Tongue (tissue), 2 donors: ENCODE results near the genes TBCE and B3GALNT2.

DNA sequence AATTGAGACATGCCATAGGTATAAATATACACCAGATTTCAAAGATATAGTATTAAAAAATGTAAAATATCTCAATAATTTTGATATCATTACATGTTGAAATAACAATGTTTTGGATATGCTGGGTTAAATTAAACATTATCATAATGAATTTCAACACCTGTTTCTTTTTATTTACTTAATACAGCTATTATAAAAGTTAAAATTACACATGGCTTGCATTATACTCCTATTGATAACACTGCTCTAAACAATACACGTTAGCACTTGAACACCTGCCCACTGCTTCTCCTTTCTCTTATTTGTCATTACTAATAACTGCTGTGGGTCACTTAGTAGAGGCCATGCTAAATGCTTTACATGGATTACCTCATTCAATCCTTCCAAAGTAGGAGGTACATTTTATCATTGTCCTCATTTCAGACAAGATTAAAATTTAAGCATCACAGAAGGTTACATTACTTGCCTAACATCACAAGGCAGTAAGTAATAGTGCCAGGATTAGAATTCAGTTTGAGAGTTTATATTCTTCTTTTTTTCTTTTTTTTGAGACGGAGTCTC, 25.5 kb downstream of the ARID4B start:
- RAMPAGE, long total RNA = no peak

DNA sequence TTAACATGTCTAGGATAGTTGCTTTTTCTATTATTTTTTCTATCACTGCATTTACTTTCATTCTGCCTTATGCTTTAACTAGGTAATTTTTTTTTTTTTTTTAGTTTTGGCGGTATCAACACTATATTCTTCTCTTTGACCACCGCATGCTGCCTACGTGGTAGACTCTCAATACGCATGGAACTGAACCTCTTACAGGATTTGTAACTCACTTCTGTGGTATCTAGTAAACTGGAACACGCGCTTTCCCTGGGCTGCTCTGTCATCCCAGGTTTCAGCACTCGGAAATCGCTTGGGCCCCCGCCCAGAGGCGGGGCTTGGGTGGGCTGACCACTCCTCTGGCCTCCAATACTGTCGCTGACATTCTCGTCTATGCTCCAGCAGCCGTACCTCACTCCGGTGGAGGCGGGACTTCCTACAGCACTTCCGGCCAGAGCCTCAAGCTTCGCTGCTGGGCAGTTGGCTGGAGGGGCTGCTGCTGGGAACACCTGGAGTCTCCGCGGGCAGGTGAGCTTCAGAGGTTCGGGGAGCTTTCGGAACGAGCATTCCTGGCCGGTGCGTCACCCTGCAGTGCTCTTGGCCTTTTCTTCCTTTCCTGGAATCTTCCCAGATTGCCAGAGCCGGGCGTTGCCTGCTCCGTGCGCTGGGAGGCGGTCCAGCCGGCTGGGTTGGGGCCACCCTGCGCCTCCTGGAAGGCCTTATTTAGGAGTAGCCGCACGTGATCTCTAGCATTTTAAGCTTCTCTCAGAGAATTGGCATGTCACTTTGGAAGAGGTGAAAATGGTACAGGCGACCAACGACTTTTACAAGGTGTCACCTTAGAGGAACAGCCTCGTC, at the start of gene TBCE:
TSS of gene TBCE (plus strand) at position 430 of the 837 bp plus-strand sequence.
- RAMPAGE, long total RNA = start-site peak on the plus strand centred at position 442 of the sequence, 50 bp wide, 427 and 51 reads in 2 replicates

- RAMPAGE, long total RNA = no peak
Measured at GRCh38 chr1:235503727-235504521, at the start of gene B3GALNT2. Gene B3GALNT2, minus strand, starts transcription at chr1:235504452.

GRCh38 chr1:235505544-235505977, 1.3 kb upstream of the B3GALNT2 start:
- RAMPAGE, long total RNA = no peak

DNA sequence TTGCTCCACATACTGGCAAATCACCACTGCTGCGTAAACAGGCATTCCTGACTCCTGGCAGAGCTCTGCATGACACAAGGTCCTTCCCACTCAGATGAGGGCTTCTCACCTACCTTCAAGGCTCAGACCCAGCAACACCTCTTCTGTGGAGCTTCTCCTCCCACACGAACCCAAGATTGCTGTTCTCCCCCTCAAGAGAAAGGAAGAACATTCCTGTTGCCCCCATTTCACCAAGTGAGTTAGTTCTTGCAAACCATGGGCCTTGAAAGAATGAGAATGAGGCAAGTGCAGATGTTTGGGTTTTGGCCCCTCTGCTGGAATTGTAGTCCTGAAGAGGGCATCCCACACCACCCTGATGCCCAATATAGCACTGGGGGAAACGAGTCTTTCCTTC, 47.9 kb downstream of the LYST start:
- RAMPAGE, long total RNA = no peak

- RAMPAGE, long total RNA = no peak
Measured at GRCh38 chr1:235892545-235893129, 25.9 kb upstream of the LYST start.

GRCh38 chr1:236151742-236152140, 9.4 kb downstream of the GPR137B start:
- RAMPAGE, long total RNA = no peak

- RAMPAGE, long total RNA = no peak
Measured at GRCh38 chr1:236543232-236544170, 19.7 kb downstream of the LGALS8 start.

- RAMPAGE, long total RNA = no peak
Measured at GRCh38 chr1:236701826-236702122, 15.5 kb downstream of the ACTN2 start.

DNA sequence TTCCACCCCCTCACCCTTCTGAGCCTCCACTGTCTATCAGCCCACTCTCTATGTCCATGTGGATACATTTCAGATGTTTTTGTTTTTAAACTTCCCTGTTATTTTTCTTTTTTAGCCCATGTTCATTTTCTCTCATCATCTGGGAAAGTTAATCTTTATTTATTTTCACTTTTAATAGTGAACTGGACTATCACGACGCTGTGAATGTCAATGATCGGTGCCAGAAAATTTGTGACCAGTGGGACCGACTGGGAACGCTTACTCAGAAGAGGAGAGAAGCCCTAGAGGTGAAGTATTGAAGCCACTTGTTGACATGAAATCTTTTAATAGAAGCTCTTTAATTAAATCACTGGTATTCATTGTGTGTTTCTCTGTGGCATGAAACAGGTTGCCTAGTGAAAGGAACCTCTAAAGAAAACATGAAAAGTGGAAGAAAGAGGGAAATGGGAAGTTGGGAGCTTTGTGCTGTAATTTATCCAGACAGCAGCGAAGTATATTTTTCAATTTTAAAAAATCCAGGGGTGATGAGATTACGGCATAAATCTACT, 47.5 kb upstream of the MTR start:
- RAMPAGE, long total RNA = no peak

DNA sequence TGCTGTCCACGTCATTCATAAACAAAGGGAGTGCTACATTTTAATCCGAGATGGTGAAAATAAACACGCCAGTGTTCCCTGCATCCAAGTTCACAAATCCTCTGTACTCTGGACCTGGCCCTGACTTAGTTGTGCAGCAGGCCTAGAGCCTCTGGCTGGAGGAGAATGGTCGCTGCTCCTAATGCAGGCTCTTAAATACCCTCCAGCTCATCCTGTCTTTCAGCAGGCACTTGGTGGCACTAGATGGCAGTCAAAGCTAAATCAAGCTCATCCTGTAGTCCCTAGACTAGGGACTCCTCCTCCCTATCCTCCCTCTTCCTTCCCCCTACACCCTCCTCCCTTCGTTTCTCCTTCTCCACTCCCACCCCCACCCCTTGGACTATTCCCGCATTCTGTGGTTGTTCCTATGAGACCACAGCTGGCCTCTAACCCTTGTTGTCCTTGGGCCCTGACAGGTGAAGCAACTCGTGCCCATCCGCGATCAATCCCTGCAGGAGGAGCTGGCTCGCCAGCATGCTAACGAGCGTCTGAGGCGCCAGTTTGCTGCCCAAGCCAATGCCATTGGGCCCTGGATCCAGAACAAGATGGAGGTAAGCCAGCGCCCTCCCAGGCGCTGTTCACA, 41.5 kb upstream of the MTR start:
- RAMPAGE, long total RNA = no peak

GRCh38 chr1:236843746-236844302, 48.7 kb downstream of the MTR start:
- RAMPAGE, long total RNA = no peak

- RAMPAGE, long total RNA = no peak
Measured at GRCh38 chr1:236890452-236891436, 95.7 kb downstream of the MTR start.

DNA sequence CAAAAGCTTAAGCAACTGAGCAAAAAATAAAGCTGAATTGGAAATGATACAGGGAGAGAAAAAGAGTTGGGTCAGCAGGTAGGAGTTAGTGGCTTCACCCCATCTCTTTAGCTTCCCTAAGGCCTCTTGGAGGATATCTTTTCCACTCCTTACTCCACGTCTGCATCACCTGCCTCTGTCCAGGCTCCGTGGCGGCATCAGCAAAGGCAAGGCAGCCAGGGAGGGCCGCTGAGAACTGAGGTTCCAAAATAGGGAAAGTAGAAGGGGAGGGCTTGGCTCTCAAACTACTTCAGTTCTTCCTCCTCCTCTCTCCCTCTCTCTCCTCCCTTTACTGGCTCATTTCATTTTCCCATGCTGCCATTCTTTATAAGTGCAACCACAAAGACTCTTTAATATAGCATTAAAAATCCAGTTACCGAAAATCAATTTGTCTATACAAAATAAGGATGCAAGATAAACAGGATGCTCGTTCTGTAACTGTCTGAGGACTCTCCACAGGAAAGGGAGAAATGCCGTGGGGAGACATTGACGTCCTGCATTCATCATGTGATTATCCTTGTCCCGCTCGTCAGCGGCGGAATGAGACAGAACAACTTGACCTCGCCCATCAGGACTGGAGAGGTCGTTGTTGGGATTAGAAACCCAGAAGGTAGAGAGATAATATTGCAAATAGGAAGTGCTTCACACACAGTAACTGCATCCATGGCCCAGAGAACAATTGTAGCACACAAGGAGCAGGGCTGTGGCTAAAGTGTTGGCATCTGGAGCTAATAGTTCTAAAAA, 3.1 kb upstream of the MT1HL1 start:
- RAMPAGE, long total RNA = no peak

GRCh38 chr1:237197308-237197812, 155.4 kb downstream of the RYR2 start:
- RAMPAGE, long total RNA = no peak

DNA sequence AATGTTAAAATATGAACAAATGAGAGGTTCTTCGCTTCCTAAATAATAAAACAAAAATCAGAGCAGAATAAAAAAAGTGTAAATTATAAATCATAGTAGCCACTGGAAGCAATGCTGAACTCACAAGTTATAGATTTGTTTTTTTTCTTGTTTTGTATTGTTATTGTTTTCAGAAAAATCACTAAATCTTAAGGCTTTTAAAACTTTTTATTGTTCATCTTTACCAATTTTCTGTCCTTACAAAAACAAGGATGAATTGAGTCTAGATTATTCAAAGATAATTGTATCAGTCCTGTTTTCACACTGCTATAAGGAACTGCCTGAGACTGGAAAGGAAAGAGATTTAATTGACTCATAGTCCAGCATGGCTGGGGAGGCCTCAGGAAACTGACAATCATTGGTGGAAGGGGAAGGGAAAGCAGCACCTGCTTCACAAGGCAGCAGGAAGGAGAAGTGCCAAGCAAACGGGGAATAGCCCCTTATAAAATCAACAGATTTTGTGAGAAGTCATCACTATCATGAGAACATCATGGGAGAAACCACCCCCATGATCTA, 455.5 kb upstream of the ZP4 start:
- RAMPAGE, long total RNA = no peak

- RAMPAGE, long total RNA = no peak
Measured at GRCh38 chr1:239353391-239353872, 32.9 kb upstream of the CHRM3 start.

- RAMPAGE, long total RNA = no peak
Measured at GRCh38 chr1:239689554-239690020, 303.2 kb downstream of the CHRM3 start.

DNA sequence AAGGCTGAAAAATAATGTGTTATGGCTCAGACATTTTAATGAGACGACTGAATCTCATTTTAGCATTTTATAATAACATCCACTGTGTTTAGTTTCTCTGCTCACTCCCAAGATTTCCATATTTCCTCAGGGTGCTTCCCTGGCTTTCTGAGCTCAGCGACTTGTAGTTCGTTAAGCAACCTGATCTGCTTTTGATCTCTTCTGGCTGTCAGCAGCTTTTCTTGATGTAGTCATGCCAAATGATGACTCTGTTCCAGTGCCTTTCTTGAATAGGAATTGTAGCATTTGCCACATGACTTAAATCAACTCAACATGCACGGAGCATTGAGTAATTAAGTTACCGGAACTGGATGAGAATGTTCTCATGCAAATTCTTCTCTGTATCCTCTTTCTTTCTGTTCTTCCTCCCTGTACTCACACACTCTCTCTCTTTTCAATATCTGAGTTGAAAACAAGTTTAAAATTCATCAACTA, 246.1 kb downstream of the FMN2 start:
- RAMPAGE, long total RNA = no peak

DNA sequence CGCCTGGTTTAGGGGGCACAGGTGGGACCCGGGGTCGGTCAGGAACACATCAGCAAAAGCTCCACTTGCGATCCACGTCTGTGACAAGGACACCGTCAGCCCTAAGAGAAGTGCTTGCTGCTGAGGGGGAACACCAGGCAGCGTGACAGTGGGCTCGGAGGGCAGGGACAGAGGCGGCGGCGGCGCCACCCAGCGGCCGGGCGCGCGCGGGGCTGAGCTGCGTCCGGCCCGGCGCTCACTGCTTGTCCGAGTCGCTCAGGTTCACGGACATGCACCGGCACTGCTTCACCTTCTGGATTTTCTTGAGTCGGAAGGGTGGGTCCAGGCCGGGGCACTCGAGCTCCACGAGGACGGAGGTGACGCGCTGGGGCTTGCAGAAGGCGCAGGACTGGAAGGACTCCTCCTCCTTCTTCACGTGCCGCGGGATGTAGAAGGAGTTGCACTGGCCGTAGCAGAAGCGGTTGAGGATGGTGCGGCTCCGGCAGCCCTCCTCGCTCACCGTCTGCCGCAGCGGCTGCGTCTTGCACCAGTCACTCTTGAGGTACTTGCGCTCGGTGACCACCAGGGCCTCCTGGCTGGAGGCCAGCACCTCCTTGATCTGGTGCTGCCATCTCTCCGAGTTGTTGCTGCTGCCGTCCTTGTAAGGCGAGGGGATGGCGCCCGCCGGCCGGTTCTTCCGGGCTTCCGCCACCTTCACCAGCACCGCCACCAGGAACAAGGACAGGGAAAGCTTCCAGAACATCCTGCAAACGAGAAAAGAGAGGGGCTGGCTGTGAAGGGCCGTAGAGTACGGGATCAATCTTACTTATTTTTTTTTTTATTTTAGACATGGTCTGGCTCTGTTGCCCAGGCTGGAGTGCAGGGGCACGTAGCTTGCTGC, 119.0 kb downstream of the GREM2 start:
- RAMPAGE, long total RNA = no peak